Peripheral blood mononuclear cell (primary cell): ENCODE measurements around the genes CHRM1 and LGALS12.

GRCh38 chr11:62718675-62719281 lies 8.5 kb downstream of the HNRNPUL2 start:
- PRO-cap, 8 experiments = peak in 2 of 8 experiments; most common minus-strand start chr11:62718908 (in 2)

DNA sequence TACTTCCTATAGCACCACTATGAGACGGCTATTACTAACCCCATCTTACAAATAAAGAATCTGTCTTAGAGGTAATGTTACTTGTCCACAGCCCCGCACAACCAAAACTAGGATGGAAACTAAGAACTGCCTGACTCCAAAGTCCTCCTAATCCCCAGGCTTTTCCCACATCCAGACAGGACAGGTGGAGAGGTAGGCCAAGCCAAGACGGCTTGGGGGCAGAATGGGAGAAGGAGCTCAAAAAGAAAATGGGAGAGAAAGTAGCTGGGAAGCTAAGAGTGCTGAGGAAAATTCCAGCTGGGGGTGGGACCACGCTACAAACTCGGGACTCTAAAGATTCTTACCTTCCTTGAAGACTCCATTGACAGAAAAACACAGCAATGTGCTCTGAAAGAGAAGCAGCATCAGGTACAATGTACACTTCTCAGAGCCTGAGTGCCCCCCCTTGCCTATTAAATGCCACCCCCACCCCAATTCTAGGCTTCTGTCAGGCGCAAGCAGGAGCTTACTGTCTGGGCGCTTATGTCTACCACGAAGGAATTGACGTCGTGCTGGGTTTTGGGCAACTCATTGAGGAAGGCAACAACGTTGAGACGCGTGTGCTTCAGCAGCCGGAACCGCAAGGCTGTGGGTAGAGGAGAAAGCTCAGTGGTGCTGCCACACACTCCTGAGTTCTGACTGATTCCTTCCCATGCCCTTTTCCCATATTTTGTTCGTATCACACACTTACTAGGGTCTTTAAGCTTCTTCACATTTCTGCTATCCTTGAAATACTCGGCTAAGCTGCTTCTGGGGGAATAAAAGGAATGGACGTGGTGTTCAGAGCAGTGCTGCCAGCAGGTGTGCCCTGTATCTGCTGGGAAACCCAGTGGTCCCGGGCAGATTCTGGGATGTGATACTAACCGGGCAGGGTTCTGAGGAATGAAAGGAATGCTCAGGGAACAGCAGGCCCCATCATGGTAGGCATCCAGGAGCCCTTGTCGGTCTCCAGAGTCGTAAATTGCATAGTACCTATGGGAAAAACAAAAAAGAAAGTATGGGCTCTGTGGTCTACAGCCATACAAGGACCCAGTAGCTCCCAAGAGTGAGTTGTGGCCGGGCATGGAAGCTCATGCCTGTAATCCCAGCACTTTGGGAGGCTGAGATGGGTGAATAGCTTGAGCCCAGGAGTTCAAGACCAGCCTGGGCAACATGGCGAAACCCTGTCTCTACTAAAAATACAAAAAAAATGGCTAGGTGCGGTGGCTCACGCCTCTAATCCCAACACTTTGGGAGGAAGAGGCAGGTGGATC lies 4.2 kb upstream of the TMEM223 start:
- PRO-cap, 8 experiments = peak in 7 of 8 experiments; most common plus-strand start position 506 of the sequence (in 1); most common minus-strand start position 324 of the sequence (in 7)

DNA sequence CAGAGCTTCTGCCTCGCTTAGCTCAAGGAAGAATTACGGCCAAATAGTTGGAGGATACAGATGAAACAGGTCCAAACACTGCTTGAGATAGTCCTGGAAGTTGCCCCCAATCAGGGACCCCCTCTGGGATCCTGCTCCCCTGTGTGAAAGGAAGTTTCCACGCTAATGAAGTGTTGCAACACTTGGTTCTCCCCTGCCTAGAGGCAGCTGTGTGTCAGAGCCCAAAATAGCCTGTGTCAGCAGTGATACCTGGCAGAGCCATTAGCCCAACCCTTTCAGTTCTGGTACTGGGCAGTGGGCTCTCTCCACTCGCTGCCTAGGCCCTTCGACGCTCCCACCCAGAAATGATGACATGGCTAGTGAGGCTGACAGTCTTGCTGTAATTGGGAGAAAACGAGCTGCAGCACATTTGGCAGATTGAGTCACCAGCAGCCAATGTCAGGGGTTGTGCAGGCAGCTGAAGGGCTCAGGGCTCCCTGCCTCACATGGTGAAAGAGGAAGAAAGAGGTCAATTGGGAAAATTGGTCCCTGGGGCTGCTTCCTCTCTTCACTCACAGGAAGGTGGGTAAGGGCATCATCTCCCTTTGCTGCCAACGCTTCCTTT lies 1.4 kb upstream of the NXF1 start:
- PRO-cap, 8 experiments = peak in 4 of 8 experiments; most common plus-strand start position 278 of the sequence (in 2); most common minus-strand start position 345 of the sequence (in 3)

- PRO-cap, 8 experiments = peak in 2 of 8 experiments; most common minus-strand start chr11:62825420 (in 2)
Observed at GRCh38 chr11:62824994-62825547, 6.8 kb downstream of the STX5 start.

GRCh38 chr11:62838749-62839438 lies 496 bp downstream of the WDR74 start:
- PRO-cap, 8 experiments = peak in 1 of 8 experiments; most common plus-strand start chr11:62839243 (in 1)

DNA sequence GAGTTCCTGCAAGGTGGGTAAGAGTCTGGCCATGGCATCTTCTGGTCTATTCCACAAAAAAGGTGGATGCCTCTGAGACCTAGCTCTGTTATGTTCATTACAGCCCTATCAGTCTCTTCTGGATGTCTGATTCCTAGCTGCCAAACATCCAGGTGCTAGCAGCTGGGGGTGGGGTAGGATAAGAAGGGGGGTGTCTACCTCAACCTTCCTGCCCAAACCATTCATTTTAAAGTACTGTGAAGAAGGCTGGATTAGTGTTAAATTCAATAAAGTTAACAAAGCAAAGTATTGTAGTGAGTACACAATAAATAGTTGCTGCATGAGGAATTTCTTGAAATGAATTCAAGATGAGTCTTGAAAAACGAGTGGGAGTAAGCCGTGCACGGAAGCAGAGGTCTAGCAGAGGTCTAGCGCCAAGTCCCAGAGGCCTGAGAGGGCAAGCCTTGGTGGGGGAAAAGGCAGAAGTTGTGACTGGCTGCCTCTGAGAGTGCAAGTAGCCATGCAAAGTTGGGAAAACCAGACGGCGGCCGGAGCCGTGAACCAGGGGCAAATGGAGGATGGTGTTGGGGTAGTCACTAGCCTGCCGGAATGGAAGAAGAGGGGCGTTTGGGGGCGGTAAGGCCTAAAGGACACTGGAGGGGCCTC lies 588 bp upstream of the SLC3A2 start:
- PRO-cap, 8 experiments = no peak in any of the 8 experiments

- PRO-cap, 8 experiments = peak in 3 of 8 experiments; most common plus-strand start chr11:62889157 (in 3)
Observed at GRCh38 chr11:62888898-62889290, 8.2 kb downstream of the SLC3A2 start.

- PRO-cap, 8 experiments = no peak in any of the 8 experiments
Observed at GRCh38 chr11:62921125-62922457, at the start of gene CHRM1. Gene CHRM1, minus strand, starts transcription at chr11:62921363.

- PRO-cap, 8 experiments = no peak in any of the 8 experiments
Observed at GRCh38 chr11:63245583-63246072, 2.2 kb upstream of the SLC22A25 start.

DNA sequence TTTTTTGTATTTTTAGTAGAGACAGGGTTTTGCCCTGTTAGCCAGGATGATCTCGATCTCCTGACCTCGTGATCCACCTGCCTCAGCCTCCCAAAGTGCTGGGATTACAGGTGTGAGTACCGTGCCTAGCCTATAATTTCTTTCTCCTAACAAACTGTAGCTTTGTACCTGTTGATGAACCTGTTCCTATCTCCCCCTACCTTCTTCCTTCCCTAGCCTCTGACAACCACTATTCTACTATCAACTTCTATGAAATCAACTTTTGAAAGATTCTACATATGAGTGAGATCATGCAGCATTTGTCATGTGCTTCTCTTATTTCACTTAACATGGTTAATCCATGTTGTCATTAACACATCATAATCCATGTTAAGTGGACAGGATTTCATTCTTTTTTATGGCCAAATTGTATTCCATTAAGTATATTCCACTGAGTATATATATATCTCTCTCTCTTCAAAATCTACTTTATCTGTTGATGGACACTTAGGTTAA lies 16.4 kb downstream of the SLC22A10 start:
- PRO-cap, 8 experiments = no peak in any of the 8 experiments

GRCh38 chr11:63505692-63506560 lies at the start of gene LGALS12:
Gene LGALS12, plus strand, starts transcription at chr11:63506084.
- PRO-cap, 8 experiments = peak in 2 of 8 experiments; most common plus-strand start chr11:63506184 (in 1)

DNA sequence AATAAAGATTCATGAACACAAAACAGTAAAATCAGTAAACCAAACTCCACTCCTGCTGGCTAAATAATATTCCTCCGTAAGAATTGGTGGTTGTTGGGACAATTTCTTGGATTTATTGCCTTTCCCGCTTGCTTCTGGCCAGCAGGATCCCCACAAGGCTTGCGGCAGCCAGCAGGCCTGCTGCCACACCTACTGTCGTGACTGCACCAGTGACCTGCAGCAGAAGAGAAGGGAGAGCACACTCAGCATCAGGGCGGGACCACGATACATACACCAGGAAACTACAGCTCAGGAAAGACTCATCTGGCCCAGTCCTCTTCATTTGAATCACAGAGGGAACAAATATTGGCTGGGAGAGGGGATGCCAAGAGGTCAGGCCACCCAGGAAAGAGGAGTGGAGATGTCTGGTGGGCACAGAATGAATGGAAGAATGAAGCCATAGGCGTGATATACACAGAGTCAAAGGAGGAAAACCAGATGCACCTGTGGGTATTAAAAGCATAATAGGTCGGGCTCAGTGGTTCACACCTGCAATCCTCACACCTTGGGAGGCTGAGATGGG lies 10.2 kb downstream of the PLAAT2 start:
- PRO-cap, 8 experiments = no peak in any of the 8 experiments

- PRO-cap, 8 experiments = peak in 3 of 8 experiments; most common plus-strand start chr11:63574533 (in 2); most common minus-strand start chr11:63574505 (in 1)
Observed at GRCh38 chr11:63574412-63575416, 11.5 kb upstream of the PLAAT2 start.

GRCh38 chr11:63609572-63610085 lies 4.6 kb downstream of the PLAAT3 start:
- PRO-cap, 8 experiments = no peak in any of the 8 experiments

- PRO-cap, 8 experiments = no peak in any of the 8 experiments
Observed at GRCh38 chr11:63622904-63623197, 8.6 kb upstream of the PLAAT3 start.

- PRO-cap, 8 experiments = no peak in any of the 8 experiments
Observed at GRCh38 chr11:63763358-63763889, 5.2 kb downstream of the ZFTA start.

GRCh38 chr11:63814415-63814949 lies 1.2 kb downstream of the SPINDOC start:
- PRO-cap, 8 experiments = no peak in any of the 8 experiments

DNA sequence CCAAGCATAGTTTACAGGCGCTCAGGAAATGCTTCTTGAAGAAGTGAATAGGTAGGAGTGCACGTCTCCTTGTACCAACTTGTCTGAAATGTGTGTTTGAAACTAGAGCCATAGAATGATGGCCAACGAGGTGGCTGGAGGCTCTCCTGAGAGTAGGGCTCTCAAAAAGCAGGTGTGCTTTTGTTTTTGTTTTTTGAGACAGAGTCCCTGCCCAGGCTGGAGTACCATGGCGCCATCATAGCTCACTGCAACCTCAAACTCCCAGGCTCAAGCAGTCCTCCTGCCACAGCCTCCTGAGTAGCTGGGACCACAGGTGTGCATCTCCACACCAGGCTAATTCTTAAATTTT lies 8.3 kb downstream of the SPINDOC start:
- PRO-cap, 8 experiments = no peak in any of the 8 experiments

- PRO-cap, 8 experiments = no peak in any of the 8 experiments
Observed at GRCh38 chr11:63906102-63906719, 10.8 kb downstream of the RCOR2 start.

- PRO-cap, 8 experiments = no peak in any of the 8 experiments
Observed at GRCh38 chr11:64090974-64091733, 55.4 kb downstream of the FLRT1 start.